Mesenteric fat pad (tissue), 1 donor: ENCODE measurements around the genes STPG2 and TRMT10A.

GRCh38 chr4:94598146-94598606, 146.4 kb downstream of the PDLIM5 start:
- PRO-cap: no peak

DNA sequence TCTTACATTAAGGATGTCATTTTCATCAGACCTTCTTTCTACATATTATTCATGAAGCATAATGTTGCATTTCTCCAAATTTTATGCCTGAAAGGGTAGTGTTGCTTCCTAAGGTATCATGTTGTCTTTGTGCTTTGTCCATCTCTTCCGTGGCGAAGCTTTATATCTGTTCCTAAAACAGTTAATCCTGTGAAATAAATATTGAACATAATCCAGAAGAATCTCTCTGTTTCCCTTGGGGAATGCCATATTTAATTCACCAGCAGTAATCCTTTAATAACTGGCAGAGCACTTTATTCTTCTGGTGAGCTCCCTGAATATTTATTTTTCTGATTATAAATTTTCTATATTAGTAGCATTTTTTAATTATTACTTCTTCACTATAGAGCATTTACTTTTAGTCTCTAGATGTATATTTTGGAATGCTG, 91.0 kb upstream of the BMPR1B start:
- PRO-cap: no peak

DNA sequence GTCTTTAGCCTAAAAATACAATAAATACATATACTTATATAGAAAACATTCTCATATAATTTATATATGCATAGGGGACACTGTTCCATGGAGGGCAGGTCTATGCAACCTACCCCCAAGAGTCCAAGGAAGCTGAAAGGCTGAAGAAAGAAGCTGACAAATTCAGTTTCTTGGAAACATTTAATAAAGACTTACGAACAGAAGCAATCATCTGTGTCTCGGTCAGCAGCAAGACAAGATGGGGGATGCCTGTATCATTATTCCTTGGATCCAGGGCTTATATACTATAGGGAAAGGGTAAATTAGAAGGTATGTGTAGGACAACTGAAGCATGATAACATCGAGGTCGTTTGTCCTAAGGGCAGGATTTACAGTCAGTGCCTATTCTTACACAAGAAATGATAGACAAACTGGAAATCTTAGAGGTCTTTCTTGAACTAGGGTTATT, 553.1 kb downstream of the STPG2 start:
- PRO-cap: no peak

- PRO-cap: no peak
Observed at GRCh38 chr4:98142754-98143890, at the start of gene STPG2. TSS of gene STPG2 (minus strand) at chr4:98143476.

DNA sequence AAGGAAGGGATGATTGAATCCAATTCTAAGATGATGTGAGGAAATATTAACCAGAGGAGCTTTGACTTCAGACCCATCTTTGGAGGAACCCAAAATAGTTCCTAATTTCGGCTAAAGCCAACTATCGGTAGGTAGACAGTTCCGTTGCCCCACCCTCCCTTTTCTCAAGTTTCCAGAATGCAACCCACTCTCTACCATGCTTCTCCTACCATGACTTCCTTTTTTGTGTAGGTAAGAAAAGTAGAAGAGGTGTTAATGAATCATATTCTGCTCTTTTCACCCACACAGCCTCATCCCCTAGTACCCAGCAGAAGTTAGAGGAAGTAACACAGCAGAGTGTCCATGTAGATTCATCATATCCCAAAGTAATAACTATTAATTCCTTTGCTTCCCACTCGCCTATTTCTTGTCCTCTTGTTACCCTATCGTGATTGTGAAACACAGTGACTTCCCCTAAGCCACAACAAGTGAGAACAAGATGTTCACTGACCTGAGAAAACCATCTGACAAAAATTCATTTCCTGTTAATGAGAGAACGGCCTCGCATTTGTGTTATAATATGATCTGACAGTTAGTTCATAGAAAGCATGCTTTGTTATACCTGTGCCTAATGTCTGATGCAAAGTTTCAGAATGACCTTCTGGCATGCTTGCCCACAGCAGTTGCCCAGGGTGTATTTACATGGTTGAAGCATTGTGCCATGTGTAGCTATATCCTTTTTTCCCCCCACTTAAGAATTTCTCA, 185.4 kb downstream of the RAP1GDS1 start:
- PRO-cap: no peak

DNA sequence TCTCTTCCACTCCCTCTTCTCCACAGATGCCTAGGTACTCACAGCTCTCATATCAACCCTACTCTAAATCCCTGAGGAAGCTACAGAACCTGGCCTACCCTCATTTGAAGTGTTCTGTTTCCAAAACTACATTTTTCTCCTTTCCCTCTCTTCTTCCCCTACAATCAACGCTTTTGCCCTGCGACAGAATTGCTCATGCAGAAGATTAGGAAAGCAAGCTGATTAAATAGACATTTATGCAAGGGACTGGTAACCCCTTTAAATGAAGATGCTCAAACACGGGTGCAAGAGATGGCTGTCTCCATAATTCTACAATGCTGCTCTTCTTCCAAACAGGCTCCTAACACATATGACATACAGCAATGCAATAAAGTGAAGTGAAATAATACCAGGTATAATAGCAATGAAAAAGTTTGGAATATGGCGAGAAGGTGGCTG, 55.9 kb downstream of the TSPAN5 start:
- PRO-cap: no peak

GRCh38 chr4:98653940-98654296, 4.5 kb downstream of the TSPAN5 start:
- PRO-cap: no peak

- PRO-cap: no peak
Observed at GRCh38 chr4:98659500-98659924, 1.1 kb upstream of the TSPAN5 start.

- PRO-cap: no peak
Observed at GRCh38 chr4:99319371-99319841, 1.8 kb downstream of the ADH1B start.

- PRO-cap: no peak
Observed at GRCh38 chr4:99342819-99343182, 9.7 kb downstream of the ADH1C start.

GRCh38 chr4:99381595-99382080, 29.1 kb upstream of the ADH1C start:
- PRO-cap: no peak

DNA sequence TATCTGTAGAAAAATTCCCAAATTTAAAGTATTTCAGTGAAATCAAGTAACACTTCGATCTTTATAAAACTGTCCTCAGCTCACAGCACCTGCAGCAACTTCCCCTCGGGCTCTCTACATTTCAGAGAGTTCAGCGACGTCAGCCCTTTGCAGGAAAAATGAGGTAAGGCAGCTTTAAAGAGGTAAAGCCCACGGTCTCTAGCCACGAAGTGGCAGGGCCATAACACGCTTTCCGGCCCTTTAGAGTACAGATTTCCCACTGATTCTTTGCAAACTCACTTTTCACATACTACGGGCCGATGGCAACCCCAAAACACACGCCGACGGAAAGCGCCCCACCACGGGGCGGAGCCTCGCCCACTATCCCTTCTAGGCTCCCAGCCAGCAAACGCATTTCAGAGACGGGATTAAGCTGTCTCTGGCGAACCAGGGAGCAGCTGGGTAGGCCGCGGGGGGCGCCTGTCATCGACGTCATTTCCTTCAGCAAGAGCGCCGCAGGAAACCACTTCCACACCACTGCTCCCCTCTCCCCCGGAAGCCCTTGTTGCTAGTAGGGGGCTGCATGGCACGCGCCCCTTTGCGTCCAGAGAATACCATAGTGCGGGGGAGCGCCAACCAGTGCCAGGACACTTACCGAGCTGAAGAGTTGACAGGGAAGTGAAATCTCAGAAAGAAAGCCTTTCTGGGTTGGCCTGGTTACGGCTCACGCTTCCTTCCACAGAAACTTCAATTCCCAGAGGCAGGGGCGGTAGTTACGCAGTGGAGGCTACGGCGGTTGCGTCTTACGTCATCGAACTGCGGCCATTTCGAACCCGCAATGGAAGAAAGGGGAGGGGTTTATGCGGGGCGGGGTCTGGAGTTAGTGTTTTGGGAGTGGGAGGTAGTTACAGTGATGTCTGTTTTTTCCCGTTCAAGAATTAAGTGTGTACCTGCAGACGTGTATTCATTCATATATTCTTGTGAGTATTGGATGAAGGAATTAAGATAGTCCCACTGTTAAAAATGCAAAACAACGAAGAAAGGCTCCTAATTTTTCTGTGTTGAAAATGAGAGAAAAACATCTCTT, at the start of gene TRMT10A:
Gene TRMT10A (minus strand): TSS at position 761 of the 1,066 bp plus-strand sequence.
- PRO-cap: bidirectional peak, plus-strand start at position 486 of the sequence, minus-strand start at position 332 of the sequence

- PRO-cap: no peak
Observed at GRCh38 chr4:99855634-99856131, 38.5 kb downstream of the LAMTOR3 start.

DNA sequence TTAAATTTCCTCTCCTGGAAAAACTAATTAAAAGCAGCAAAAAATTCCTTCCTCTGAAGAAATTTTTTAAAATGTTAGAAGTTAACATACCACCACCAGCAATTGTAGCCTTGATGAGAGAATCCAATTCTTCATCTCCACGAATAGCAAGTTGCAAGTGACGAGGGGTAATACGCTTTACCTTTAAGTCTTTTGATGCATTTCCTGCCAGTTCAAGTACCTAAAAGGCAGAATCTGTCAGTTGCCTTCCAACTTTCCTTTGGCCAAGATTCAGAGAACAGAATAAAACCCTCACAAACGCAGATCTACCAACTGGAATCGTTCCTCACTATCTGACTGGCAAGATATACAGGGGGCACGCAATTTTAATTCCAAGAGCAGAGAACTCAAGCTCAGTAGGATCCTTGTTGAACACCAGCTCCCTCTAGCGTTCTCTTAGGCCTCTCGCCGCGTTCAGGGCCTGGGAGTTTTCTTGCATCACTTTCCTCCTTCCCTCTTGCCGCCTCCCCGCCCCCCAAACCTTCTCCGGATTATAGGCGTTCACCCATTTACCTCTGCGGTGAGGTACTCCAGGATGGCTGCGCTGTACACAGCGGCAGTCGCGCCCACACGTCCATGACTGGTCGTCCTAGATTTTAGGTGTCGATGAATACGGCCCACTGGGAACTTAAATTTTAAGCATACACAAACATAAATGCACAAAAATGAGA, 1.2 kb downstream of the H2AZ1 start:
- PRO-cap: no peak

DNA sequence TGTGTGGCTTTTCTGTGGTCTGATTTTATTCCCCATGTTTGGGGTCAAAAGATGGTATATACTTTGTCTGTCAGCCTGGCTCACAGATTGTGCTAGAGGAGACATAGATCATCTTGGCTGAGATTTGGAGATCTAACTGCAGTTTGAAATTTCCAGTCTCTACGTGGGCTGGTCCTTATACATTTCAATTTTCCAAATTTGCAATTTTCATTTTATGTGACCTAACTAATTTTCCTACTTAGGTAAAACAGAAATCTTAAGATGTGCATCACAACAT, 152.5 kb upstream of the DDIT4L start:
- PRO-cap: no peak

DNA sequence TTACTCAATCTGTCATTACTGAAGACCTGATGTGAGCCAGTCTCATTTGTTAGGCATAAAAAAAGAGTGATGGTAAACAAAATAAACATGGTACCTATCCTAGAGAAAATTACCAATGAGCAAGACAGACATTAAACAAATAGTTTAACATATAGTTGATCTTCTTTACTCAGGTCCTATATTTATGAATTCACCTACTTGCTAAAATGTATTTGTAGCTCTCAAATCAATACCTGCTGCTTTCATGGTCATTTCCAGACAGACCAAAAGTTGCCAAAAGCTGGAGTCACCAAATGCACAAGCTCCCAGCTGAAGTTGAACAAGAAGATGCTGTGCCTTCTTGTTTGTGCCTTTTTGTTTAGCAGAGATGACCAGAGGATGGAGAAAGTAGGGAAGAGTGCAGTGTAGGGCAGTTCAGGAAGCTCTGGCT, 161.5 kb upstream of the EMCN start:
- PRO-cap: no peak

GRCh38 chr4:100895445-100896040, 377.7 kb upstream of the EMCN start:
- PRO-cap: no peak

DNA sequence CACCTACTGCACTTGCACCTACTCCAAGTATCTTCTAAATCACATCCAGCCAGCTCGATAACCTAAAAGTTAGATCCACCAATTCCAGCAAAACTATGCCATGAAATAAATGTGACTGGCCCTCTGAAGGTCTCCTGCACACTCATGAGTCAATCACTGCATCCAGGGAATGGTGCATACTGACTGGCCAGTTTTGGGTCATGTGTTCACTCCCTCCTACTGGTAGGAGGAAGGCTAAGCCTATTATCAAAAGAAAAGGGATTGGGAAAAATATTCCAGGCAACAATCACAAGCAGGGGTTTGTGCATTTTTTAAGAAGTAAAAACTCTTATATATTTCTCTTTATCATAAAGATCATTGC, 222.0 kb downstream of the PPP3CA start:
- PRO-cap: no peak

- PRO-cap: no peak
Observed at GRCh38 chr4:101184618-101185111, 162.7 kb downstream of the PPP3CA start.

DNA sequence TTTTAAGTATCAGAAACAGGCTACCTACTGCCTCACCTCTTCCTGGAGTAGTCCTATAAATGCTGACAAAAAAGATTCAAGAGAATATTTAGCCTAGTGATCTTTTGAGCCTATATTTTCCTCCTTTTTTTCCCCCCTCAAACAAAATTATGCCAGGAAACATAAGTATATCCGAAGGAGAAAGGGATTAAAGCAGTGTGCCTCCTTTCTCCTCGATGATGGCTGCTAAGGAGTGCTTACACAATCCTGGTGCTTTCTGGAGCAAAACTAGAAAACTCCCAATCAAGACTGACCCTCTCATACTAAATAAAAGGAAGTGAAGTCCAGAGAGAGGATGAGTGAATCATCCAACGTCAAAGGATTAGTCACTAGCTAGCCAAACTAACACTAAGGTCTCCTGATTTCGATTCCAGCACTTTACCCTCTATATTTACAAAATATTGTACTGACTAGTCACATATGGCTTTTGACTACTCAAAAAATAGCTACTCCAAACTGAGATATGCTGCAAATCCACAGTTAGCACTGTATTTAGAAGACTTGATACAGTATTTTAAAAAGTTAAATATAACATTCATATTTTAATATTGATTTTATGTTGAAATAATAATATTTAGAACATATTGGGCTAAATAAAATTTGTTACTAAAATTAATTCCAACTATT, 146.7 kb downstream of the PPP3CA start:
- PRO-cap: no peak